ENCODE measurements around the genes ETDC, SMIM10L2A and SLC9A6.

GRCh38 chrX:131278922-131279340 lies 10.2 kb downstream of the IGSF1 start:
- RRBS: no CpG with 5 or more reads among the region's 7 CpGs

GRCh38 chrX:131830080-131831044 lies 192.7 kb upstream of the STK26 start:
- RRBS: no CpG with 5 or more reads among the region's 14 CpGs

GRCh38 chrX:133638221-133638635 lies 222.9 kb upstream of the GPC4 start:
- RRBS: no CpG with 5 or more reads among the region's 6 CpGs

GRCh38 chrX:133649443-133650117 lies 234.3 kb upstream of the GPC4 start:
- RRBS: no CpG with 5 or more reads among the region's 4 CpGs

- RRBS: no CpG with 5 or more reads among the region's 4 CpGs
Measured at GRCh38 chrX:133922994-133923385, 62.4 kb downstream of the GPC3 start.

DNA sequence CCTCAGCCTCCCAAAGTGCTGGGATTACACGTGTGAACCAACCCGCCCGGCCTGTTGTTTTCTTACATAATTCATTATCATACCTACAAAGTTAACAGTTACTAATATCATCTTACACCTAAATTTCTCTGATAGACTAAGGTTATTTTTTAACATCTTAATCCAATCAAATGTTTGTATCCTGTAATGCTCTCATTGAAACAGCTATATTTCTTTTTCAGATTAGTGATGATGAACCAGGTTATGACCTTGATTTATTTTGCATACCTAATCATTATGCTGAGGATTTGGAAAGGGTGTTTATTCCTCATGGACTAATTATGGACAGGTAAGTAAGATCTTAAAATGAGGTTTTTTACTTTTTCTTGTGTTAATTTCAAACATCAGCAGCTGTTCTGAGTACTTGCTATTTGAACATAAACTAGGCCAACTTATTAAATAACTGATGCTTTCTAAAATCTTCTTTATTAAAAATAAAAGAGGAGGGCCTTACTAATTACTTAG lies 13.2 kb downstream of the HPRT1 start:
- RRBS: no CpG with 5 or more reads among the region's 3 CpGs

- RRBS: no CpG with 5 or more reads among the region's 21 CpGs
Measured at GRCh38 chrX:134547867-134548878, 88.2 kb downstream of the HPRT1 start.

DNA sequence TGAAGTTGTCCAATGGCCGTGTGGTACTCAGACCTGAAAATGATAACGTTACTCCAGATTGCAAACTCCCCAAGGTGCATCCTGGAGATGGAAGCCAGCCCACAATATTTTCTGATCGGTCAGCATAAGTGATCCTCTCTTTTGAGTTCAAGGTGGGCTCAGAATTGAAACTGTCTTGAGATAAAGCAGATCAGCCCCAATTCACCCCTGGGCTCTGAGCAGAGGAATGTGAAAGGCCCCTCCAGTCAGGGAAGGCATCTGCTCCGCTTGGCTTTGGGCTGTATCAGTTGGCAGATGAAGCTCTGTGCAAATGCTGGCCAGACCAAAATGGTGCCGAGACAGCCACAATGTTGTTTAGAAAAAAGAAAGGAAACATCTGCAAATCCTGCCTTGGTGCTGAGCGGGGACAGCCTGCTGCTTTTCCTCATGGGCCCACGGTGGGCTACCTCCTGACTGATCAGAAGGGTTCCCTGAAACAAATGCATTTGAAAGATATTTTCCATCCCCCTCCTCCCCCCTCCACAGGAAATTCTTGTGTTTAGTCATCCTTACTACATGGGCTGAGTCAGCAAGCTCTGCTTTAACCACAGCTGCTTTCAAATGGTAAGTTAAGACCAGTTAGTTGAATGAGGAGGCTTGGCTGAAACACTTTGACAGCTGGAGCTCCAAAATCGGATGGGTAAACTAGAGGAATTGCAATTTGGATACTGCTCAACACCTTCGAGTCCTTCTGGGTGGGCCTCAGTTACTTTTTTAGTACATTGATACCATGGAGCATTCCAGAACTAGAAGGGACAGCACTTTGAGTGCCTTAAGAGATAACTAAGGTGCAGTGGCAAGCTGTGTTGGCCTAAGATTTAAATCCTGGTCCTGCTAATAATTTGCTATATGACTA lies 36.2 kb downstream of the PLAC1 start:
- RRBS: no CpG with 5 or more reads among the region's 9 CpGs

DNA sequence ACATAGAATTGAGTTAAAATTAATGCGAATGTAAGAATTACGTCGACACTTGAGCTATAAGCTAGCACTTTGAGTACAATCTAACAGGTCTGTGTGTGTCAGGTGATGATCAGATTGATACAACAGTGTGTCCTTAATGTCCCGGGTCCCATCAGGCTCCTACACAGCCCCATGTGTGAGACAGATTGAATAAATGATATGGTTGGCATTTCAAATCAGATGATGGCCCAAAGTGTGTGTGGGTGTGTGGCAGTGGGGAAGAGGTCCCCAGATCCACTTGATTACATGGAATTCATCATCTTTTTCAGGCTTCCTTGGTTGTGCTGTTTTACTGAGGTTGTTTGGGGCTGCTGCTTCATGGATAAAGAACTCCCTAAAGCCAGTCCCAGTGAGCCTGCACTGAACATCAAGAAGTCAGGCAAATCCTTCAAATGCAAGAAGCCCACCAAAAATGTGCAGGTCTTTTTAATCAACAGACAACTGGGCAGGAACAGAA lies at the start of gene ETDC:
Gene ETDC, plus strand, starts transcription at position 358 of the 496 bp plus-strand sequence.
- RRBS: no CpG with 5 or more reads among the region's 4 CpGs

DNA sequence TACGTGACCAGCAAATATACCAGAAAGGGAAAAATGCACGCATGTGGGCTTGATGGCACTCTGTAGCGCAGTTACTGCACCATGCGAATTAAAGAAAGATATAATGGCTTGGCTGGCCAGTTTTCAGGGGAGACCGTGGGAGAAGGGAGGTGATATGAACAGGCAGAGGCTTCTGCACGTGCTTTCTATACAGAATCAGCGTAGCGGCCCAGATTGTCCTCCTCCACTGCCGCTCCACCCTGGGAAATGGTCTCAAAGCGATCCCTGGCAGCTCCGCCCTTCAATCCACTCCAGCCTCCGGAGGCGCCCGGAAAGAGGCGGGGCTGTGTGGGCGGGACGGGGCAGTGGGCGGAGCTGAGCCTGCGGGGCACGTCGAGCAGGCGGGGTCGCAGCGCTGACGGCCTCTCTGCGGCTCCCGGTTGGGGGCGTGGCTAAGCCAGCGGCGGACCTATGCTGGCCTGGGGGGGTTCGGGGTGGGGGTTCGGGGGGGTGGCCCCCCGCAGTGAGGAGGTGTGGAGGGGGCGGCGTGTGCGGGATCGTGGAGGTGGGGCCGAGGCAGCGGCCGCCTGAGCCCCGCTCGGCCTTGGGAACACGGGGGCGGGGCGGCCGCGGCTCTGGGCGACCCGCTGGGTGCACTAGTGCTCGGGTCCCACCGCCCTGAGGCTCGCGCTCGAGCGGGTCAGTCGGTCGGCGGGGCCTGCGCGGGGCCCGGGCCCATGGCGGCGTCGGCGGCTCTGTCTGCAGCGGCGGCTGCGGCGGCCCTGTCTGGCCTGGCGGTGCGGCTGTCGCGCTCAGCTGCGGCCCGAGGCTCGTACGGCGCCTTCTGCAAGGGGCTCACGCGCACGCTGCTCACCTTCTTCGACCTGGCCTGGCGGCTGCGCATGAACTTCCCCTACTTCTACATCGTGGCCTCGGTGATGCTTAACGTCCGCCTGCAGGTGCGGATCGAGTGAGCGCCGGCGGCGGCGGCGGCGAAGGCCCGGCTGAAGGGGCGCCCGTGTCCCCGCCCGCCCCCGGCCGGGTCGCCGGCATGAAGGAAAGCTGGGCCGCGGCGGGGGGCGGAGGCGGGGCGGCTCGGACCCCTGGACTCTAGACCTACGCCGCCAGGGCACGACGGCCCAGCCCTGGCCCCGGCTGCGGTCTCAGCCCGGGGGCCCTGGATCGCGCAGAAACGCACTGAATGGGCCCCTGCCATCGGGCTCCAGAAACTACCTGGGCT lies at the start of gene SMIM10L2A:
Gene SMIM10L2A, plus strand, starts transcription at position 529 of the 1,219 bp plus-strand sequence.
- RRBS: no CpG with 5 or more reads among the region's 124 CpGs

- RRBS: no CpG with 5 or more reads among the region's 5 CpGs
Measured at GRCh38 chrX:135464266-135464662, 42.5 kb downstream of the SMIM10L2A start.

GRCh38 chrX:135973139-135973347 lies 745 bp downstream of the MMGT1 start:
- RRBS: no CpG with 5 or more reads among the region's 2 CpGs

DNA sequence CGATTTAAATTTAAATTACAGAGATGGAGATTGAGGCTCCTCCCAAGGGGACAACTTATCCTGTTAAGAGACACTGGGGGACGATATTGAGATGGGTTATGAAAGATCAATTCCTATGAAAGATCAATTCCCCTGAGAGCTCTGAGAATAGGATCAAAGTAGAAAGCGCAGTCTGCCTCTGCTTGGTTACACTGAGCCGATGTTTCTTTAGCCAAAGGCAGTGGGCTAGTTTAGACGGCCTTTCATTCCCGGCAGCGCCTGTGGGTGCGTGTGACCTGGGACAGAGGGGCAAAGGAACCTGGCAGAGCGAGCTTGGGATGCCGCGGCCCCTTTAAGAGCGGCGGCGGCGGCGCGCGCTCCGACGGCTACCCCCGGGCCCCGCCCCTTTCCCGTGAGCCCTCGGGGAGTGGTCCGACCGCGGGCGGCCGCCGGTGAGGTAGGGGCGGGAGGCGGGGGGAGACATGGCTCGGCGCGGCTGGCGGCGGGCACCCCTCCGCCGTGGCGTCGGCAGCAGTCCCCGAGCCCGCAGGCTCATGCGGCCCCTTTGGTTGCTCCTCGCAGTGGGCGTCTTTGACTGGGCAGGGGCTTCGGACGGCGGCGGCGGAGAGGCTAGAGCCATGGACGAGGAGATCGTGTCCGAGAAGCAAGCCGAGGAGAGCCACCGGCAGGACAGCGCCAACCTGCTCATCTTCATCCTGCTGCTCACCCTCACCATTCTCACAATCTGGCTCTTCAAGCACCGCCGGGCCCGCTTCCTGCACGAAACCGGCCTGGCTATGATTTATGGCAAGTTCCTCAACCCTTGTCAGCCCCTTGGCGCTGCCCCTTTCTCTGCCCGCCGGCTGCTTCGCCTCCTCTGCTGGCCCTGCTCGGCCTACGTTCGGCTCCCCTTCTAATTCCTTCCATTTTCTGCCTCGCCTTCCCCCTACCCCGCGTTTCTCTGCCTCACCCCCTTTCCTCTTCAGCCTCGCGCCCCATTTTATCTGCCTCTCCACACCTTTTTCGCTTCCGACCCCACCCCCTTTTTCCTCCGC lies at the start of gene SLC9A6:
Gene SLC9A6, plus strand, starts transcription at position 394 of the 1,034 bp plus-strand sequence.
- RRBS: under 1% methylated on average over 16 of the region's 77 CpGs

GRCh38 chrX:136063316-136063907 lies 78.2 kb downstream of the SLC9A6 start:
- RRBS: no CpG with 5 or more reads among the region's 6 CpGs

GRCh38 chrX:136127073-136127569 lies 69.7 kb upstream of the FHL1 start:
- RRBS: no CpG with 5 or more reads among the region's 5 CpGs

DNA sequence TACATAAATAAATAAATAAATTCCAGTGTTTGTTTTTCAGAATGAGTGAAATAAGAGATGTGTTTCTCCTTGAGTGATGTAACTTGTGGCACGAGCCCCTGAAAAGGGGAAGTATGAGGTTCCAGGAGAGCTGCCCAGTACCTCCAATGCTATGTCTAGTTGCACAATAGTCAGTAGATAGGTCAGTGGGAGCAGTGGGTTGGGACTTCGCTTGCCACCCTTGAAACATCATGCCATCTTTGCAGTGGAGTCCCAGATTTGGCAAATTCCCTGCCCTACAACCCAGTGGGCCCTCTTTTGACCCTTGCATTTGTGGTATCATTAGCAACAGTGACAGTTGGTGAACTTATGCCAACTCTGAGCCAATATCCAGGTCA lies 37.3 kb upstream of the FHL1 start:
- RRBS: no CpG with 5 or more reads among the region's 2 CpGs

GRCh38 chrX:136212258-136212920 lies 15.5 kb downstream of the FHL1 start:
- RRBS: 75% methylated on average over 2 of the region's 12 CpGs

GRCh38 chrX:136715229-136715721 lies 65.5 kb downstream of the ARHGEF6 start:
- RRBS: no CpG with 5 or more reads among the region's 3 CpGs

DNA sequence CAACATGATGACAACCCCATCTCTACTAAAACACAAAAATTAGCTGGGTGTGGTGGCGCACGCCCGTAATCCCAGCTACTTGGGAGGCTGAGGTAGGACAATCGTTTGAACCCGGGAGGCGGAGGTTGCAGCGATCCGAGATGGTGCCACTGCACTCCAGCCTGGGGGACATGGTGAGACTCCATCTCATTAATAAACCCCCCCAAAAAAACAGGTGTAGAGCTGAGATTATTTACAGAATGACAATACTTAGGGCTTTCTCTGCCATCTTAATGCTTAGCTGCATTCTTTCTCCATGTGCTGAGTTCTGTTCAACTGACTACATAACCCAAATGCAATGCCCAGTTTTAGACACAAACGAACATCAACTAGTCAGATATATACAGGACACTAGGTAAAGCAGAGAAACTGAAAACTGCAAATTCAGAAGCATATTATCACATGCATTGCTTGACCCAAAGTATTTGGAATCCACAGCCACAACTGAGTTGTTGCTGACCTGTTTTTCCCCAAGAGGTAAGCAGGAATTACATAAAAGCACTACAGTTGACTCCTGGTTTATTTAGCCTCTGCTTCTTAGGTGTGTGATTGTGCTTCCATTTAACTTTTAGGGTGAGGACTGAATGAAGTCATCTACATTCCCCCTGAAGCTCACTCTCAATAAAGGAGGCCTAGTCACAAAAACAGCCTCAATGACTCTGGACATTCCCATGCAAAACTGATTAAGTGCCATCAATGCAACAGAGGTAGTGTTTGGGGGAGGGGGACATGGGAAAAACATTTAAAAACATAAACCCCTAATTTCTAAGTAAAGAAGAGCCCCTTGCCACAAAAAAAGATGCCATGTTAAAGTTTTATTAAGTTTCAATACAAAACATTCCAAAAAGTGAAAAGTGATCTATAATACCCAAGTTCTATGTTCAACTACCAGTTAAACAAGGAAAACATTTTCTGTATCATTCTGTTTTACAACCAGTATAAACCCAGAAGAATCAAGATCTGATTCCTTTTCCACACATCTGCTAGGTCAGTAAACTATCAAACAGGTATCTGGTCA lies 11.8 kb downstream of the RBMX start:
- RRBS: no CpG with 5 or more reads among the region's 9 CpGs